Cardiac ventricle fibroblast (primary cell): ENCODE measurements around a stretch of chr20.

GRCh38 chr20:46694497-46694995, 5.3 kb upstream of the TP53RK start:
- RAMPAGE, long total RNA = no peak

DNA sequence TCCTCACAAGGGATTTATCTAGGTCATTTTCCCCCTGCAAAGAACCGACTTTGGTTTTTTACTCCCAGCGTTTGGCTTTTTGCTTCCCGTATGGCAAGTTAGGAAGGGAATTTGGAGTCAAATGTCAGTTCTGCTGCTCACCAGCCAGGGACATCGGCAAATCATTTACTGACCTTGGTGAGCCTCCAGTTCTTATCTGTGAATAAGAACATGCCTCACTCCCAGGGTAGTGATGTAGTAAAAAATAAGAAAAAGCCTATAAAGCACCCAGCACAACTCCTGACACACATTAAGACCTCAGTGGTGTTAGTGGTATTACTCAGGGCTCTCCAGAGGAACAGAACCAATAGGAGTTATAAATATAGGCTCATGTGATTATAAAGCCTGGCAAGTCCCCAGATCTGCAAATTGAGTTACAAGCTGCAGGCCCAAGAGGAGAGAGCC, 71.5 kb upstream of the EYA2 start:
- RAMPAGE, long total RNA = no peak

GRCh38 chr20:47118593-47118964, 223.9 kb downstream of the EYA2 start:
- RAMPAGE, long total RNA = no peak

- RAMPAGE, long total RNA = no peak
These were observed 129.5 kb downstream of the ZMYND8 start for GRCh38 chr20:47226816-47227630.

DNA sequence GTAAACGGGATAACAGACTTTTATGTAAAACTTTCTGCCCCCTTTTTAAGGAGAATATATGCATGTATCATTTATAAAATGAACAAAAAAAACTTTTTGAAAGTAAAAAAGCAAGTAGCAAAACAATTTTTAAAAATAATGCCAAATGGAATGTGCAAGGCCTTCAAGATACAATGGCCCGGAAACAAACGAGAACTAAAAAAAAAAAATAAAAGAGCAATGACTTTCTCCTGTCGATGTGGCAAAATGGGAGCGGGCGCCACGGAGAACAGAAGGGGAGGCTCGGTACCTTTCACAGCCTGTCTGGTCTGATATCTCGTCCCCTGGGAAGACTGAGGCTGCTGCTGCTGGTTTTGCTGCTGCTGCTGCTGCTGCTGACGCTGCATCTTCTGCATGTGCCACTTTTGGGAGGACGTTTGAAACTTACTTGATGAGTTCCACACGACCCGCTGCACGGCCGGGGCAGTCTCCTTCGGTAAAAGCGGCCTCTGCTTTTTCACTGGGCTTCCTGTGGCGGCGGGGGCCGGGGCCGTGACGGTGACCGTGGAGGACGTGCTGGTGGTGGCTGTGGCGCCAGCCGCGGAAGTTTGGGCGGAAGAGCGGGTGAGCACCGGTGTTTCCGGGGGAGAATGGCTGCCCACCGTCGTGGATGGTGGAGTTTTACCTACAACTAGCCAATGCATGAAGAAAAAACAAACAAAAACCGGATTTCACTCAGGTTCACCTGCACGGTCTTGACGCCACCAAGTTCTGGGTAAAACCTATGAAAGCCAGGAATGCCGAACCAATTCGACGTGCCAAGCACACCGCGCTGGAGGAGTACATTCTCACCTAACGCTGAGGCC, 117.8 kb downstream of the ZMYND8 start:
- RAMPAGE, long total RNA = no peak

GRCh38 chr20:47295509-47296802, 60.5 kb downstream of the ZMYND8 start:
- RAMPAGE, long total RNA = no peak

GRCh38 chr20:47318828-47319393, 37.6 kb downstream of the ZMYND8 start:
- RAMPAGE, long total RNA = no peak

- RAMPAGE, long total RNA = no peak
These were observed 37.2 kb downstream of the ZMYND8 start for GRCh38 chr20:47319394-47319642.

DNA sequence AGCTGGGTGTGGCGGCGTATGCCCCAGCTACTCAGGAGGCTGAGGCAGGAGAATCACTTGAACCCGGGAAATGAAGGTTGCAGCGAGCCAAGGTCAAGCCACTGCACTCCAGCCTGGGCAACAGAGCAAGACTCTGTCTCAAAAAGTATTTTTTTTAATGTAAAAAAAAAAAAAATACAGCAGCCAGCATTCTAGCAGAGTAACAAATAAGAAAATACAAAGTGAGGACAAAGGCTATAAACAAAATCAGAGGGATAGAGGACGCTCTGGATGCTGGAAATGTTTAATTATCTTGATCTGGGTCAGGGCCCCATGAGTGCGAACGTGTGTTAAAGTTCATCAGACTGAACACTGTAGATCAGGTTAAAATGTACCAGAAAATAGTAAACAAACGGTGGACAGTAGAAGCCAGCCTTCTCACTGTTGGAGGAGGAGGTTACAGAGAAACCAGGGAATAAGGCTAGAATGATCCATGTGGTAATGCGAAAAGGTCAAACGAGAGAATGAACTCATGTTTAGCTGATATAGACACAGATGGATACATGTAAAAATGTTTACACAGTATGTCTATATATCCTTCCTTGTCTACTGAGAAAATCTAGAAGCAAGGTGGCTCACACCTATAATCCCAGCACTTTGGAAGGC, 15.7 kb downstream of the ZMYND8 start:
- RAMPAGE, long total RNA = no peak

GRCh38 chr20:47360164-47361428, 4.1 kb upstream of the ZMYND8 start:
- RAMPAGE, long total RNA = no peak

DNA sequence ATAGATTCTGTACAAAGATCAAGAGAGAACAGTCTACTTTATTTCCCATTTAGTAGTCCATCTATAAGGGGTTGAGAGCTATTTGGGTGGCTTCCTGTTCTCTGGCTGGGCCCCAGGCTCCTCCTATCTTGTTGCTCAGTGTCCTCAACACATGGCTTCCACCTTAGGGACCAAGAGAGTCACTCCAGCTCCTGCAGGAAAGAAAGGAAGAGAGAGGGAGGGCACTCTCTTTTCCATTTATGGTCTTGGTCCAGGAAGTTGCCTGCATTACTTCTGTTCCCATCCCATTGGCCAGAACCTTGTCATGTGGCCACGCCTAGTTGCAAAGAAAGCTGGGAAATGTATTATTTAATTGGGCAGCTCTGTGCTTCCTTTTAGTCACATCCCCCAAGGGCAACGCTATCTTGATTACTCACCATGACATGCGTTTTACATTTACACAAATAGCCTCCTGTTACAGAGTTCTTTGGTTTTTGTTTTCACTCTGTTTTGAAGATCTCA, 35.5 kb upstream of the ZMYND8 start:
- RAMPAGE, long total RNA = no peak

DNA sequence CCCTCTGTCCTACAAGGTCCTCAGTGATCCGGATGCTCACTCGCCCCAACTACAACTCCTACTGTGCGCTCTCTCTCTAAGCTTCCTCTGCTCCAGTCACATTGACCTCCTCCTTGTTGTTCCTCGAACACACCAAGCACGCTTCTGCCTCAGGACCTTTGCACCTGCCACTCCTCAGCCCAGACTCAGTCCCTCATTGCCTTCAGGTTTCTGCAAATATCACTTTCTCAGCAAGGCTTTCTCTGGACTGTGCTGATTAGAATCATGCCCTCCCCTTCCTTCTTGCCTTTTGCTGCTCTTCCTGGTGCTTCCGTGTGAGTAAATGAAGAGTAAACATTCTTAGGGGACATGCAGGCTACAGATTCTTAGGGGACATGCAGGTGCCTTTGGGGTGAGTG, 41.6 kb downstream of the SULF2 start:
- RAMPAGE, long total RNA = no peak

DNA sequence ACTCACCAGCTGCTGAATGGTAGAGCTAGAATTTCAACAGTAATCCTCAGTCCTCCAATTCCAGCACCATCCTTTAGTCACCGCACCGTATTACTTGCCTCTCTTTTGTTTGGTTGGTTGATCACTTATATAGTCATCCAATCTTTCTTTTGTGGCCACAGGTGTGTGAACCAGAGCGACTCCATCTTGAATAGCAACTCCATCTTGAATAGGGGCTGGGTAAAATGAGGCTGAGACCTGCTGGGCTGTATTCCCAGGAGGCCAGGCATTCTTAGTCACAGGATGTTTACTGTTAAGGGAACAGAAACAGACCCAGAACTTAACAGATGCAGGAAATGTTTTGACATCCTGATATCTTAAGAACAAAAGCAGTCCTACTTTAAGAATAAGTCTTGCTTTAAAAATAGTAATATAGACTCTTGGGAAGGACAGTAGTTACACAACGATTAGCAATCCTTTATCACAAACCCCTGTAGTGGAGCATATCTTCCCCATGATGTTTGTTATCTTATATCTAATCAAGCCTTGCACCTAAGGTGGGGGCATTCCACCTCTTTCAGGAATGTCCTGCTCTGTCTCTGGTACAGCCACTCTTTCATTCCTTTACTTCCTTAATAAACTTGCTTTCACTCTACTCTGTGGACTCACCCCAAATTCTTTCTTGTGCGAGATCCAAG, 493.6 kb upstream of the SULF2 start:
- RAMPAGE, long total RNA = no peak

DNA sequence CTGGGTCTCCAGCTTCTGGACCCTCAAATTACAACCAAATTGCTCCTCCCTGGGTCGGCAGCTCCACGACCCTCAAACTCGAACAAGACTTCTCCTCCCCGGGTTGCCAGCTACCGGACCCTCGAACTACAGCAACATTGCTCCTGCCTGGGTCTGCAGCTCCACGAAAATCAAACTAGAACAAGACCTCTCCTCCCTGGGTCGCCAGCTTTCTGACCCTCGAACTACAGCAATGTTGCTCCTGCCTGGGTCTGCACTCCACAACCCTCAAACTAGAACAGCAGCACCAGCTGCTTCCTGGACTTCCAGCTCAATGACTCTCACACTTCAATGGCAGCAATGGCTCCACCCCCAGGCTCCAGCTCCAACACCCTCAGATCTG, 311.6 kb downstream of the PREX1 start:
- RAMPAGE, long total RNA = no peak

- RAMPAGE, long total RNA = no peak
These were observed 264.4 kb downstream of the PREX1 start for GRCh38 chr20:48563453-48563715.

DNA sequence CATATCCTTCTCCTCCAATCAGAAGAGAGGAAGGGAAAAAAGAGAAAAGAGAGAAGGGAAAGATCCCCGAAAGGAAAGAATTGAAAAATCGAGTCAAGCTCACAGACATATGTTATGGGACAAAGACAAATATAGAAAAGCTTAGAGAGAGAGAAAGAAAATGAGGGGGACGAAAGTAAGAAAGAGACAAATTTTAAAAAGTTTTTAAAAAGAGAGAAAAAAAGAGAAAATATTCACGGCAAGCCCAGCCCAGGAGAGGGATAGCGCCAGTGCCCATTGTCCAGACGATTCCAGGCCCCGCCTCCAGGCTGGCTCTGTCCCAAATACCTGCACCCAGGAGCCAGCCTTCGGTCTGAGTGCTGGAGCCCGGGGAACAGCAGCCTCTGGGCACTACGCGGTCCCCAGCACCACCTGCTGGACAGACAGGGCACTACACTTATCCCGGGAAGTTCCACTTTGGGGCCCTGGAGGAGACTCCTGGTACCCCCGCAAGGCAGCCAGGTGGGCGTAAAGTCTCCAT, 207.0 kb downstream of the PREX1 start:
- RAMPAGE, long total RNA = no peak

- RAMPAGE, long total RNA = no peak
These were observed 197.1 kb downstream of the PREX1 start for GRCh38 chr20:48630629-48631183.

DNA sequence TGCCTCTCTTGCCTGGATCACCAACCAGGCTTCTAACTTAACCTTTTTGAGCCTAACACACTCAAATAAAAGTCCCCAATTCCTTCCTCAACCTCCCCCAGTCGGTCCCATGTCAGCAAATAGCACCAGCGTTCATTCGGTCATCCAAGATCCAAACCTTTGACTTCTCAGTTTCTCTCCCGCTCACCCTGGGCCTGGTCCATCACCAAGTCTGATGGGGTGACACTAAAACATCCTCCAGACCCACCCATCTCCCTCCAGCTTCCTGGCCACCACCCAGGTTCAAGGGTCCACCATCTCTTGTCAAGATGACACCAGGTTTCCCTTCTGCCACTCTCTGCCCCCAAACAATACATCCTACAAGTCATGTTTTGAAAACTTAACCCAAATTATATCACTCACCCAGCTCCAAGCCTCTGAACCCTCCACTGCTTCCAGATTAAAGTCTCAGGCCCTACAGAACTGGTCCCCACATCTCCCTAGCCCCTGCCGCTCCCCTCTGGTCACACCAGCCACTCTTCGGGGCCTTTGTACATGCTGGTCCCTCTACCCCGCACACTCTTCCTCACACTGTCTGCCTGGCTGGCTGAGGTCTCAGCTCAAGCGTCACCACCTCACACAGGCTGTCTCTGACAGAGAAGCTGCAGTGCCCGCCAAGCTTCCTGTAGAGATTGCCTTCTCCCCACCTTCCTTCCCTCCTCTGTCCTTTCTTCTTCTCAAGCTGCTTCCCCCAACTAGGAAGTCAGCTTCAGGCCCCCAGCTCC, 192.6 kb downstream of the PREX1 start:
- RAMPAGE, long total RNA = no peak

DNA sequence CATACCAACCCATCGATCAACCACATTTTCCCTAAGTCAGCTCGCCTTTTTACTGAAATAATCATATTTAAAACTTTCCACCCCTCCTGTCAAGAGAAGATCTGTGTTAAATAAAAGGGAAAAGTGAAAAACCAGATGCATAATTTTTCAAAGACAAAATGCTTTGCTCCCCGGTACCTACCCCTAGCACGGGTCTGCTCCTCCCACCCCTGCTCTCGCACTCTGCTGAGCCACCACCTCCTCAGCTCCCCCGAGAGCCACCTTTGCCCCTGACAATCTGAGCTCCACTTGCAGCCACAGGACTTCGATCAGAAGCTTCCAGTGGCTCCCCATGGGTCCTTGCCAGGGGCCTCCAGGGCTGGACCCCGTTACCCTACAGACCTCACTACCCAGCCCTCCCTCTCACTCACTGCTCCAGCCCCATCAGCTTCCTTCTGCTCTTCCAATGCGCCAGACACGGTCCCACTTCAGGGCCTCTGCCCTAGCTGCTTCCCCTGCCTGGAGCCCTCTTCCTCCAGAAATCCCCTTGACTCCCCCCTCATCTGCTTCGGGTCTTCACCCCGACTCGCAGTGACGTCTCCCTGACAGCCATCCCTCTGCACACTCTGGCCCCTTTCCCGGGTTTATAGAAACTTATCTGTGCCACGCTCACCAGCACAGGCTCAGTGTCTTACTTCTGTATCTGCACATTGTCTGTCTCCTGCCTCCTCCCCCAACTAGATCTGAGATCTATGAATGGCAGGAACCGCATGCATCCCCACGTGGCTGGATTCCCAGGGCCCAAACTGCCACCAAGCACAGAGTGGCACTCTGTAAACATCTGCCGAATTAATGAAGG, 171.5 kb downstream of the PREX1 start:
- RAMPAGE, long total RNA = no peak

GRCh38 chr20:48667736-48668740, 159.8 kb downstream of the PREX1 start:
- RAMPAGE, long total RNA = no peak